Tongue (tissue), 2 donors: Measurements from ENCODE around the genes GTPBP8 and NEPRO.

DNA sequence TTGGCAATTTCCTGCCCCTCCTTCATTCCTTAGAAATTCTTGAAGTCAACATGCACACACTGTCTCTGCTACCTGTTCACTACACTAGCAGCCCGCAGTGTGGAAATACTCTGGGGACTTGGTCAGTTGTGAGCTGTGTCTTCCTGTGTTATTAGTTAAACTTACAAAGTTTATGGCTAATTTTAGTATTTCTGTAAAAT lies 4.9 kb downstream of the ZBED2 start:
- RAMPAGE, long total RNA = no peak

DNA sequence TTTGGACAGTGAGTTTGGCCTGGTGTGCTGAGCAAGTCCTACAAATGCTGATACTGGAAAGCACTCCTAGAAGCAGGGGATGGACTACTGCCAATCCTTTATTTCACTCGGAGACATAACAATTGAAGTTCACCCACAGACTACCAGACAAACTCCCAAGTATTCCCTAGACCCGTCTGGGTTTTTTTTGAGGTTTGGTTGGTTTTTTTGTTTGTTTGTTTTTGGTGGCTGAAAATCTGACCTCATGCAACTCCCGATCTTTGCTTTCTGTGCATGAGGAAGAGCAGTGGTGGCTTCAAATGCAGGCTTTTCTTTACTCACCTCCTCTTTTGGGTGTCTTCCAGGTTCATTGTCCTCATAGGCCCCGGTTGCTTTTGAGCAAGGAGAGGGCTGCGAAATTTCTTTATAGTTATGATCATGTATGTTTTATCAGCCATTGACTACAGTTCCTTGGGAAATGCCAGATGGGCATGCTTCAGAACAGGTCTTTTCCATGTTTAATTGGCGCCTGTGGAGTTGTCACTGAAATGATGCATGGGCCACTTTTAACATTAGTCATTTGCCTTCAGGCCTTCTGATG lies 1.8 kb downstream of the PLCXD2 start:
- RAMPAGE, long total RNA = no peak

GRCh38 chr3:111712457-111712894 lies 38.0 kb downstream of the PLCXD2 start:
- RAMPAGE, long total RNA = no peak

GRCh38 chr3:111782731-111783563 lies 76.1 kb upstream of the PHLDB2 start:
- RAMPAGE, long total RNA = no peak

DNA sequence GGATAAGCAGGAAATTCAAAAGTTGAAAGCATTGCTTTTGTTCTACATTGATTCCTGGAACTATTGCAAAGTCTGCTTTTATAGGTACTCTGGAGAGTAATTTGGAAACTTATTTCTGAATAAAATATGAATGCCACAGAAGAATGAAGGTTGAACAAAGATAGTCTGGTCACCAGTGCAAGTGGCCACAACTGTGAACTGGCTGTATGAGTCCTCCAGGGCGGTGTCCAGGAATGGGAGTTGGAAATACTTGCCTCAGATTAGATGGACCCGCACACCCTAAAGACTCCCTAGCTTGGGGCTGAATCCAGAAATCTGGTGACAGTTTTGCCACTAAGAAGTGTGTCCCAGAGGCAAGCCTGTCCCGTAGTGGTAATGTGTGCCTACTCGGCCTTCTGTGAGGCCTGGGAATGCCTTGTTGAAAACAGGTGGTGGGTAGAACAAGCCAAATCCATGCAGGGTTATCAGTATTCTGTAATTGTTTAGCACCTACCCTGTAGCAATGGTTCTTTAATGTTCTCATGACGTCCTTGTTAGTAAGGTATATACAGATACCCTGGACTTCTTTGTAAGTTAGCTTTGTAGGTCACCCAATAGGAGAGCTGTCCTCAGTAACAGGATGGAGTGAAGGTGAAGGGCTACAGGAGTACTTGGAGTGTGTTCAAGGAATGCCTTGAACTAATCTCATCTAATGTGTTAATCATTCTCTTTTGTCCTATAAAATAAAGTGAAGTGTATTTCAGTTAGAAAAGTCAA lies 1.5 kb downstream of the C3orf52 start:
- RAMPAGE, long total RNA = no peak

DNA sequence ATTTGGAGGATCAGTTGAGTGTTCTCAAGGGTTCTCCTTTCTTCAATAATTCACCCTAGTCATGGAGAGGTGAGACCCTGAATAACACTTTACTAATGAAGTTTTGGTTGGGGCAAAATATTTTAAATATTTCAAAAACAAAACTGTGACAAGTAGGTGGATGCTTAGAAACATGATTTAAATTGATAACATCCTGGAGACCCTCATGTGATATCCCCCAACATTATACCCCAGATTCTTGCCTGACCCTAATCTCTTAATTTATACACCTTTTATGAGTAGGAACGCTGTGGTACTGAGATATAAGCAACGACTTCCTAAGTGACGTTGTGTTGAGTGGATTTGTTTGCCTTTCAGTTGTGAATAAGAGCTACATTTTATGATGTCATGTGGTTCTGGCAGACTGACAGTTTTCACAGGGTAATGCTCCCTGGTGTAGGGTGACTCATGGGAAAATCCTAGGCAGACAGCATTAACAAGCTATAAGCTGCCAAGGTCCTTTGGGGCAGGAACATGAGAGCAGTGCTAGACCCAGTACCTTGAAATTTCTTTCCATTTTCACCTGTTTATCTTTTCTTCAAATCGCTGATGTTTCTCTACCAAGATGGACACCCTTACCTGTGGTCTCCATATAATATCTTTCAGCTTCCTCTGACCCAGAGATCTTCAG lies 11.1 kb downstream of the C3orf52 start:
- RAMPAGE, long total RNA = no peak

DNA sequence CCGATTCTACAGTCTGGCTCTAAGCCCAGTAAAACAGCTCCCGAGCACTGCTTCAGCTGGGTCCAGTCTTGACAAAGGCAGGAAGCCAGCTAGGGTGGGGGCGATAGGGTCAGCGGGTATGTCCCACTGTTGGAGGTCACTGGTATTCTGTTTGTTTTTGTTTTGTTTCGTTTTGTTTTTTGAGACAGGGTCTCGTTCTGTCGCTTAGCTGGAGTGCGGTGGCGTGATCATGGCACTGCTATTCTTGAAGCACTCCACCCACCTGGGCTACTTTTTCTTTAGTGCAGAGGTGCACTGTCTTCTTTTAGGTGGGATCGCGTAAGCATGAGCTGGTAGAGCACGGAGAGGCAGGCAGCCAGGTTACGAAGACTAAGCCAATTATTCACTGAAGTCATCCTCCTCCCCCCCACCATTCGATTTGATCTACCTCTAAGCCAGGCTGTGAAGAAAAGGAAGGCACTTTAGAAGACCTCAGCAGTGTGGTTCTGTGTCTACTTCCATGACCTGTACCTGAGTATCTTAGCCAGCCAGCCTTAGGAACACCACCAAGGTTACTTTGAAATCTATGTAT lies 16.2 kb downstream of the GCSAM start:
- RAMPAGE, long total RNA = no peak

DNA sequence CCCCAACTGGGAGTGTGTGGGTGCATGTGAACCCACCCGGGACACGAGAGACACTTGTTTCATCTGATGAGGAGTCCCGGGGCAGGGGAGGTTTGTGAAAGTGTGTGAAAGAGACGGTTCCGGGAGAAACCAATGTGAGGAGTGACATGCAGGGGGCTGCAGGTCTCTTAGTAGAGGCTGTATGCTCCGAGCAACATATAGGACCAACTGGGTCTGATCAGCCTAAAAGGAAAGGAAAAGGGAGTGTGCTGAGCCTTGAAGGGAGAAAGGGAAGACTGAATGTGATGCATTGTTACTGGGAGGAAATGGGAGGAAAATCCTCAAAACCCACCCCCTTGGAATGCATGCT lies 8.9 kb upstream of the SLC9C1 start:
- RAMPAGE, long total RNA = no peak

- RAMPAGE, long total RNA = no peak
Measured at GRCh38 chr3:112353596-112353887, 20.6 kb downstream of the CD200 start.

- RAMPAGE, long total RNA = no peak
Measured at GRCh38 chr3:112564487-112565190, 2.8 kb downstream of the SLC35A5 start.

DNA sequence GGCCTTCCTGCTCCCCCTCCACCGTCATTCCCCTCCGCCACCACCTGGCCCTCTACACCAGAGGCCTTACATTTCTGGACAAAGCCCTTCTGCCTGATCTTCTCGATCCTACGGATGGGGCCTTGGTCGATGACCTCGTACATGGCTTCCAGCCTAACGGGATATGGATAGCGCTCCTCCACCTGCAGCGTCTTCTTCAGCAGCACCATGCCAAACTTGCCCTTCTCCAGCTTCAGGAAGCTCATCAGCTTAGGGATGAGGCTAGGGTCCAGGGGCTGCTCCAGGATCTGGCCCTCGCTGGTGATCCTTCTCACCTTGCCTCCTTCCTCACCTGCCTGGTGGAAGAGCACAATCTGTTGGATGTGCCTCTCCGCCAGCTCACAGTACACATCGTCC lies 1.9 kb downstream of the CCDC80 start:
- RAMPAGE, long total RNA = no peak

GRCh38 chr3:112639574-112640270 lies 1.2 kb downstream of the CCDC80 start:
- RAMPAGE, long total RNA = no peak

DNA sequence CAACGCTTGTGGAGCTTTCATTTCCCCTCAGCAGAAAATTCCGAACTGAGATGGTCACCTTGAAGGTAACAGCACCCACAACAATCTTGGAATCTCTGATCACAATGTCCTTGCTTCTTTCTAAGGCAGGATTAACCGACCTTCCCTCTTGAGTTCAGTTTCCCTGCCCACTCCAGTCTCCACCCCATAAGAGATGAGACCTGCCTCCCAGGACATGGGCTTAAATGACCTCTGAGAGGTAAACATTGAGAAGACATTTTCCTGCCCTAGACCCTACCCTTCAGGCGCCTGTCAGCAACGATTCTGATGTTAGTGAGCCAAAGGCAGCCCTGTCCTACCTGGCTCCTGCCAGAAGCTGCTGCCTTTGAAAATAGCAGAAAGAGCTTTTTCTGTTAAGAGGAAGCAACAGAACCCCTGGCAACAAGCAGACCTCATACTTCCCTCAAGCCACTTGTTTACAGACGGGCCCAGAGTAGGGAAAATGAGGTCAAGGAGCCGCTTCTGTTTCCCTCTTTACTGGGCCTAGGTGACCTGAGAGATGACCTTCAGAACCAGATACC lies 52.1 kb downstream of the CD200R1L start:
- RAMPAGE, long total RNA = no peak

GRCh38 chr3:112990412-112991727 lies at the start of gene GTPBP8:
GTPBP8 (plus strand) TSS chr3:112990984.
- RAMPAGE, long total RNA = start-site peak on the plus strand at chr3:112990974-112990991, 139 and 69 reads in 2 replicates

DNA sequence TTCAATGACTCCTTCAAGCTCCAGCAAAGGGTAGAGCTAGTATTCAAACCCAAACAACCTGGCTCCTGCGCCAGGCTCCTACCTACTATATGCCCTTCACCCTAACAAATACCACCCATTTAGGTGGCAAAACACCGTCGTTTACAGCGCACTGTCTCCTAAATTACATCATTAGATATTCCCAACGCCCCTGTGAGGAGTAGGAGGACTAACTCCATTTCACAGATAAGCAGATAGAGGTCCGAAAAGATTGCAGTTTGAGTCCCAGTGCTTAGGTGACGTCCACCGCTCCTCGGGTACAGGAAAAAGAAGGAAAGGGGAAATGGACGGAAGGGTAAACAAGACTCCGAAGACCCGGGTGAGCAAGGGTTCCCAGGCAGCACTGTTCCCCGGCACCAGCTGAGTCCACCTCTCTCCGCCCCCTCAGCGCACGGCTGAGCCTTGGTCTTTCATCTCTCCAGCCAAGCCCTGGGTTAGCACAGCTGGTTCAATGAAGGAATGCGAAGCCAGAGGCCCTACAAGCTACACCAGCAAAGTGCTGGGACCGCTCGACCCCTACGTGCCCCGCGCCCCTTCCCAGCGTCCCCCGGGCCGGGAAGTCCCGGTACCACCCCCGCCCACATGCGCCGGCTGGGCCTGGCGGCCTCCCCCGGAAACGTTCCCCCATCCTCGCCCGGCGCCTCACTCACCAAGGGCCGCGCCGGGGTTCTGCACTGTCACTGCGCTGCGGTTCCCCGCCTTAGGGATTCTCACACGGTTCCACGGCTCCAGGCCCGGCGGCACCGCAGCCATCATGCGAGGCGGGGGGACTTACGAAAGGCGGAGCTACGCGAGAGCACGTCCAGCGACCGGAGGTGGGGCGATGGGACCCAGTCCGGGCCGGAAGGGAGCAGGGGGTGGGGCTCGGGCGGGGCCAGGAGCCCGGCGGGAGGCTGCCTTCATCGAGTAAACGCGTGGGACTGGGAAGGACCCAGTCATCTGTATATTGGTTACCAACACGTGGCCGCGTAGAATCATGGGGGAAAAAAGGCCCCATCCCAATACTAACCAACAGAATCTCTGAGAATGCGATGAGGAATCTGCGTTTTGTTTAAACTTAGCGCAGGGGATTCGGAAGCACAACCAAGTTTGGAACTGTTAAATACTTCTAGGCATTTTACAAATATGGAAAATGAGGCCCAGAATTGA lies at the start of gene NEPRO:
Gene NEPRO, minus strand, starts transcription at position 819 of the 1,188 bp plus-strand sequence.
- RAMPAGE, long total RNA = no peak

DNA sequence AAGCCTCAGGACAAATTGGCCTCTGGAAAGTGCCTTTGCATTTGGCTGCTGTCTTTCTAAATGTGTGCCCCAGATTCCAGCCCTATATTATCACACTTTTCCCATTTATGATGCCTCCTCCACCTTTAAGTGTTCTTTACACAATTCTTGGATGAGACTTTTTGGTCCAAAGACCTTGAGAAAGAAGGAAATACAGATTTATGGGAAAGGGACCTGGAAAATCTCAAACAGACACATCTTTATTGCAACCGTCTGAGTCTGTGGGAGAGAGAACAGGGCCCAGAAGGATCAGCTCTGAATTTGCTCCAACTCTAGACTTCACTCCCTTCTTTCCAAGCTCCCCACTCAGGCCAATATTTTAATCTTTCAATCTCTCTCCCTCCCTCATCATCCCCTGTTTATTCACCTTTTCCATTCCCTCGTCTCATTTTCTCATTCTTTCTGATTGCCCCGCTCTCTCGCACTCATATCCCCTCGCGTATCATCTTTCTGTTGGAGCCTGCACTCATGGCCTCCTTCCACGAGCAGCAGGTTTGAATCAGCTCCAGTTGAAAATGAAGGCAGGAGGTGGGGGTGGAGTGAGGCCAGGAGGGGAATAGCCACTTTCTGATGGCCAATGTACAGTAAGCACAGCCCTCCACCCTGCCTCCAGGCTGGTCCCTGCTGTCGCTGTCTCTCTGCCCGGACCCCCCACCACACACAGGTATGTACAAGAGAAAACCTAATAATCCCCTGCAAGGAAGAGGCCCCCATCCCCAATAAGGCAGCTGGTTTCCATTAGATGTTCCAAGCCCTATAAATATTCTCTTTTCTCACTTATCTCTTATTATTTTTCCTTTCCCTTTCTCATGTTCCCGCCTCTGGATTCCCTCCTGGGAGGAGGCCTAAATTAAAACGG lies 63.6 kb upstream of the BOC start:
- RAMPAGE, long total RNA = no peak

DNA sequence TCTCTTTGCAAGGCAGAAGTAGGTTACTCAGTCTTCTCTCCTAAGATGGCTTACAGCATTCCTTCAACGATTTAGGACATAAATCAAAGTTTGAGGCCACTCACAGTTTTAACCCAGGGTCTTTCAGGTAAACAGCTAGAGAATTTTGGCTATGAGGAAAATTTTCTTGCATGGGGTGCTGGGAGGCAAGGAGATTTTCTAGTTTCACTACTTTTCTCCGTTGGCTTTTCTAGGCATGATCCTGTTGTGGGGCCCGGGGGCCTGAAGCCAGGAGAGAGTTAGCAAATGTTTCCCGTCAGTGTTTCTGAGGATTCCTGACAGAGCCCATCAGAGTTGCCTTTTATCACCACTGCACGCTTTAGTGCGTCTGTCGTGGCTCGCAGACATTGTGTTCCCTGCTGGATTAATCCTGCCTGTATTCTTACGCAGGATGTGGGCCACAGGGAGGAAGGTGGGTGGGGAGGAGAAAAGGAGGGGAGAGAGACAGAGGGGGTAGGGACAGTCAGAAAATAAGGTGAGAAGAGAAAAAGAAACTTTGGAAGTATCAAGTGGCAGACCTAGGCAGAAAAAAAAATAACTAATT lies 18.1 kb upstream of the BOC start:
- RAMPAGE, long total RNA = no peak

GRCh38 chr3:113212258-113212906 lies 1.0 kb downstream of the BOC start:
- RAMPAGE, long total RNA = no peak

GRCh38 chr3:113250397-113251005 lies 39.1 kb downstream of the BOC start:
- RAMPAGE, long total RNA = no peak

- RAMPAGE, long total RNA = no peak
Measured at GRCh38 chr3:113291333-113291989, 80.1 kb downstream of the BOC start.